Thoracic aorta endothelial cell (primary cell): ENCODE data around the genes C1orf185 and OSBPL9.

DNA sequence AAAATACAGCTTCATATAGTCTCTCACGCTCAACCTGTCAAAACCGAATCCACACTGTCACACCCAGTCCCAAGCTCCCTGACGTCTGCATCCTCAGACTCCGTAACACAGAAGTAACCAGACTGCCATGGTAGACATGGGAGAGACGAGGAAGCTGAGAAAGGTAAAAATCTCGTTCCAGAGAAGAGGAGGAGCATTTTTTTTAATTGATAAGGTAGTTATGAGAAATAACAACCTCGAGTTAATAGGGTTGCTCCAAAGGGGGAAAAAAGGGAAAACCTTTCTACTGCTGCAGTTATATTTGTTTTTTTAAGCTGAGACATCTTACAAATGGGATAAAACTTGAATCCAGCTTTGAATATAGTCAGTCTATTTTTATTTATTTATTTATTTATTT, 572 bp upstream of the FAF1 start:
- CAGE, long polyA plus RNA: no peak

DNA sequence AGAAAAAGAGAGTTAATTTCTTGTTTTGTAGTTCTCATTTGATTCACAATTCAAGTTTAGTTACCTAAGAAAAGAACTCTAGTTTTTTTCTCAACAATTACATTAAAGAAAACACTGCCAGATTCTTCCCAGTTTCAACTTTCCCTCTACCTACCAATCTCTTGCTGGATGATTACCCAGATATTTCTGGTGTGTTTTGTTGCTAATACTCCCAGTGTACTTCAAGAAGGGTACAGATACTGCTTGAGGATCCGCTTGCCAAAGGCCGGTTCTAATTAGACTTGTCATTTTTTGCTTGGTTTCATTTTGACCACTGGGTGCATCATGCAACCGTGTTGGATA, 2.8 kb upstream of the CDKN2C start:
- CAGE, long polyA plus RNA: no peak

DNA sequence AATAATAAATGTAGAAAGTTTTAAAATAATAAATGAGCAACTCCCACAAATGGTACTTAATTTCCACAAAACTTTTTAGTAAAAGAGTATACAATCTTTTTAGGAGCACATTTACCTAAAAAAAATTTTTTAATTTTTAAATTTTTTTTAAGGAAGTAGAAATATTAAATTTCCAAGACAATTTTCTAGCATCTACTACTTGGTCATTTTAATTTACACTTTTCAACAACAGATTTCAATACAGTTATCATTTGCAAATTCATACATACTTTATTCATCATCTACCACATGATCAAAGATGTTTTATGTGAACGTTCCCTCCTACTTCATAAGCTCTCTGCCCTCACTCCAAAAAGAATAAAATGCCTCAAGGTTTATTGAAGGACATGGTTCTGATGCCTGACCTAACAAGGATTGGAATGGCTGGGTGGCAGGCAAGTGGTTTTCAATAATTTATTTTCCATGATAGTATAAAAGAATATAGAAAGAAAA, 5.3 kb downstream of the CDKN2C start:
- CAGE, long polyA plus RNA: no peak

DNA sequence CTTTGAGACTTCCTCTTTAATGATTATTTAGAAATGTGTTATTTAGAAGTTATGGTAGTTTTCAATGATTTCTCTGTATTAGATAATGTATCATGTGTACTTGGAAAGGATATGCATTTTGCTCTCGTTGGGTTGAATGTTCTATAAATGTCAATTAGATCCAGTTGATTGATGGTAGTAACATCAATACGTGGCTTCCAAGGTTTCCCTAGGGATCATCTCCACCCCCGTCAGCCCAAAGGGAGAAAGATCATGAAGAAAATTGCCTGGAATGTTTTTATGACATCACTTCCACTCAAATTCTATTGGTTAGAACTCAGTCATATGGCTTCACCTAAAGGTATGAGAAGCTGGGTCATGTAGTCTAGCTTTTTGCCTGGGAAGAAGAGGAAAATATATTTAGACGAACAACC, at the start of gene C1orf185:
TSS of gene C1orf185 (plus strand) at position 319 of the 413 bp plus-strand sequence.
- CAGE, long polyA plus RNA: no peak

DNA sequence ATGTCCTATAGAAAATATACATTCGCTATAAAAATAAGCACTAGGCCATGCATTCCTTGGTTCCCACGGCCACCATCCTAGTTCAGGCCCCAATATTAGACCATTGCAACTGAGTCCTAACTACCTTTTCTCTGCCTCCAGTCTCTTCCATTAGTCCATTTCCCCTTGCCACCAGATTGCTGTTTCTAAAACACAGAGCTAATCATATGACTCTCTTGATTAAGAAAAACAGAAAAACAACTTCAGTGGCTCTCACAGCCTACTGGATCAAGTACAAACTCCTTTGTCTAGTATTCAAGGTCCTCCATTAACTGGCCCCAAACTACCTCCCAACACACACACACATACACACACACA, 20.4 kb upstream of the RNF11 start:
- CAGE, long polyA plus RNA: no peak

GRCh38 chr1:51288556-51288970, 41.8 kb downstream of the TTC39A start:
- CAGE, long polyA plus RNA: no peak

DNA sequence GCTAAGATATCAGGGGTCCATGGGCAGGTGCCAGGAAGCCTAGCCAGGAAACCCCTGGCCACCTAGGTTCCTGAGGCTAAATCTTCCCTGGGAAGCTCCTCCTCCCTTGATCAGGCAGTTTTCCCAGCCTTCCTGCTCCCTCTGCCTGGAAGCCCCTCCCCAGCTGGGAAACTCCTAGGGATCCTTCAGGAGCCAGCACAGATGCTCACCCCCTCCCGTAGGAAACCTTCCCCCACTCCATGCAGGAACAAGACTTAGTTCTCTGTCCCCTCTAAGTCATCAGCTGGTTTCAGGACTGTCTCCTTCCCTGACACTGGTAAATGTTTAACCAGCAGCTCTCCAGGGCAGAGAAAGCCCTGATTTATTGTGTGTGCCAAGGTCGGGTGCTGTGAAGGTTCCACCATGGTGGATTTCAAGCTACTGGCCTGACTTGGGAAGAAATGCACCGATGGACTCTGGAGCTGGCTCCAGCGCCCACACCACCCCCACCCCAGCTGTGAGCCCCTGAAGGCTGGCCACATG, 25.0 kb downstream of the TTC39A start:
- CAGE, long polyA plus RNA: no peak

DNA sequence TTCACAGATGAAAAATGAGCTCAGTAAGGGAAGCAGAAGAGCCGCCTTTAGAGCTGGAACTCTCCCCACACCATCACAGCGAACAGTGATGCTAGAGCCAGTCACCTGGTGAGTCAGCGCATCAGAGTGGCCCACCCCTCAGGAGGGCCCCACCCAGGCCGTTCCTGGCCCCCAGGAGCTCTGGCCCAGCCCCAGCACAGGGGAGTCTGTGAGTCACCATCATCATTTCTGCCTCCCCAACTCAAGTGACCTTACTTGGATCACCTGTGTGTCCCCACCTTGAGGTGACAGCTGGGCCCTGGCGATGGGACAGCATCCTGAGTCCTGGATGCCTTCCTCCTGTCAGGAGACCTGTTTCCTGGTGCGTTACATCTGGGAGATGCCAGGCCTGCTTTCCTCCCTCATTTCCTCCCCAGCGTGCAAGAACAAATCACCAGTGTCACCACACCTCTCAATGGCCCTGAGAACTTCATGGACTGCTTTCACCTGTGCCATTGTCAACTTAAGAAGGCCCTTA, 4.4 kb upstream of the TTC39A start:
- CAGE, long polyA plus RNA: no peak

- CAGE, long polyA plus RNA: no peak
These were observed 92.1 kb upstream of the TTC39A start for GRCh38 chr1:51422453-51422956.

- CAGE, long polyA plus RNA: no peak
These were observed 6.9 kb downstream of the EPS15 start for GRCh38 chr1:51512097-51512564.

DNA sequence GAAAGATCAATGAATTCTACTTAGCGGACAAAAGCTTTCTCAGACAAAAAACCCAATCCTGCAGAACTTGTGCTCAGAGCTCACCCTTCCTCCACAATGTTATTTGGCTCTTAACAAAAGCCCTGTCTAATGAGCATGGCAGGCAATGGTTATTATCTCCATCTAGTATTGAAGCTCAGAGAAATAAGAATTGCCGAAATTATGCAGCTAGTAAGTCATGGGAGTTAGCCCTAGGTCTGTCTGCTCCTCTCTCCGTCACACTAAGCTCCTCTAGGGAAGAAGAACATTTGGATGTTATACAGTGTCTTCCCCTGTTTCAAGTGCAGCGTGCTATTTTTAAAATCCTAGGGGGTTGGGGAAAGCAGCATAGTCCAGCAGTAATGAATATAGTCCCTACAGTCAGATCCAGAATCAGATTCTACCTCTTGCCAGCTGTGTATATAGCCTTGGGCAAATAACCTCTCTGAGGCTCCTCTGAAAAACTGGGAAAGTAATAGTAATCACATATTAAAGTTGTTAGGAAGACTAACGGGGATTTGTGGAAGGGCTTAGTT, 44.6 kb upstream of the OSBPL9 start:
- CAGE, long polyA plus RNA: no peak

- CAGE, long polyA plus RNA: no peak
These were observed at the start of gene OSBPL9 for GRCh38 chr1:51616744-51617221. OSBPL9 (plus strand) TSS chr1:51617092.

GRCh38 chr1:51690039-51690608, 73.2 kb downstream of the OSBPL9 start:
- CAGE, long polyA plus RNA: no peak

DNA sequence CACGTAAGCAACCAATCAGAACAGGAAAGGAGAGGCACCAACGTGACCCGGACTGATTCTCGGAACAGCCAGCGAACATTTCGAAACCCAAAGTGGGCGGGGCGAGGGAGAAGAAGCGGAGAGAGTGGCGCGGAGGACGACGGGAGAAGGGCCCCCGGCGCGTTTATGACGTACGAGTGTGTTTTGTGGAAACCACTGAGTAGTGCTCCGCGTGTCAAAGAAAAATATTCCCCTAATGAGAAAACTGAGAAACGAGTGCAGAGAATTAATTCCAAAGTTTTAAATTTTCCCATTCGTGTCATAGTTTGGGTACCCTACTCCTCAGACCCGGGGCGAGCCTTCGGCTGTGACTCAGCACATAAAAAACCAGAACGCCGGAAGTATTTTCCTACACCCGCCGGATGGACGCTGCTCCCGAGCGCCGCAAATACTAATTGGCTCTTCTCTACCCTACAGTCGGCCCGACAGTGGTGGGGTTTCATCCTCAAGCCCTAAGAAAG, 367 bp upstream of the NRDC start:
- CAGE, long polyA plus RNA: no peak

DNA sequence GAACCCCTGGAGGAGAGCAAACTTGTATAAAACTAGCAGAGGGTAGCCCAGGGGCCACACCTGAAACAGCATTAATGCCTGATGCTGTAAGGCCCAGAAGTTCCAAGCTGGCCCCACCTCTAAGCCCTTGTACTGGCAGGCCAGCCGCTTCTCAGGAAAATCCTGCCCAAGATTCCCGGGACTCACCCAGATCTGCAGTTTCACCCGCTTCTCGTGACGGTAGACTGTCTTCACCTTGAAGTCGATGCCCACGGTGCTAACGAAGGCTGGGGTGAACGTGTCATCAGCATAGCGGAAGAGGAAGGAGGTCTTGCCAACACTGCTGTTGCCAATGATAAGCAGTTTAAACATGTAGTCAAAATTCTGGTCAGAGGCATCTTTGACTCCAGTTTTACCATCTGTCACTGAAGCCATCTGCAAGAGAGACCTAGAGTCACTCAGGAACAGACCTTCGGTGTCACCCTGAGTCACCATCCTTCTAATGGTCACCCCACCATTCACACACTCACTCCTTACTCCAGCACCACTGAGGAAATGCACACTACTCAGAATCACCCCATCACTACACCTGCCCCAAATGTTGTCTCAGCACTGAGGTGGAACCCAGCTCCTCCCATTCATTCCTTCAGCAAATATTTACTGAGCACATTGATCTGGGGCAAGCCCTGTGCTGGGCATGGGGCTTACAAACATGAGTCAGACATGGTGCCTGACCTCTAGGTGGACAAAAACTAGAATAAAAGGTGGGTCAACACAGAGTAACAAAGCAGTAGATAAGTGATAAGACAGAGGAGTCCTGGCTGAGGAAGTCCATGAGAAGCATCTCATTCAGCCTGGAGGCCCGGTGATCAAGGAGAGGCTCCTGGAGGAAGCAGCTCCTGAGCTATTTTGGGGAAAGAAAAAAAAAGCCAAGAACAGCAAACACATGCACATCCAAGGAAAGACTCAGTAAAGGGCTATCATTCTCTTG, 13.5 kb downstream of the RAB3B start:
- CAGE, long polyA plus RNA: no peak

- CAGE, long polyA plus RNA: no peak
These were observed 15.1 kb upstream of the RAB3B start for GRCh38 chr1:52005619-52005958.

DNA sequence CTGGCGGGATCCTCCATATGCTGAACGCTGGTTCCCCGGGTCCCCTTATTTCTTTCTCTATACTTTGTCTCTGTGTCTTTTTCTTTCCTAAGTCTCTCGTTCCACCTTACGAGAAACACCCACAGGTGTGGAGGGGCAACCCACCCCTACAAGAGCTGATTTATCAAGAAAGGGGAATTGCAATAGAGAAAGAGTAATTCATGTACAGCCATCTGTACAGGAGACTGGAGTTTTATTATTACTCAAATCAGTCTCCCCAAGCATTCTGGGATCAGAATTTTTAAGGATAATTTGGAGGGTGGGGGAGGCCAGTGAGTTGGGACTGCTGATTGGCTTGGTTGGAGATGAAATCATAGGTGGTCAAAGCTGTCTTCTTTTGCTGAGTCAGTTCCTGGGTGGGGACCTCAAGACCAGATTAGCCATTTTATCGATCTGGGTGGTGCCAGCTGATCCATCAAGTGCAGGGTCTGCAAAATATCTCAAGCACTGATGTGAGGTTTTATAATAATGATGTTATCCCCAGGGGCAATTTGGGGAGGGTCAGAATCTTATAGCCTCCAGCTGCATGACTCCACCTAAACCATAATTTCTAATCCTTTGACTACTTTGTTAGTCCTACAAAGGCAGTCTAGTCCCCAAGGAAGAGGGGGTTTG, 16.7 kb upstream of the RAB3B start:
- CAGE, long polyA plus RNA: no peak

DNA sequence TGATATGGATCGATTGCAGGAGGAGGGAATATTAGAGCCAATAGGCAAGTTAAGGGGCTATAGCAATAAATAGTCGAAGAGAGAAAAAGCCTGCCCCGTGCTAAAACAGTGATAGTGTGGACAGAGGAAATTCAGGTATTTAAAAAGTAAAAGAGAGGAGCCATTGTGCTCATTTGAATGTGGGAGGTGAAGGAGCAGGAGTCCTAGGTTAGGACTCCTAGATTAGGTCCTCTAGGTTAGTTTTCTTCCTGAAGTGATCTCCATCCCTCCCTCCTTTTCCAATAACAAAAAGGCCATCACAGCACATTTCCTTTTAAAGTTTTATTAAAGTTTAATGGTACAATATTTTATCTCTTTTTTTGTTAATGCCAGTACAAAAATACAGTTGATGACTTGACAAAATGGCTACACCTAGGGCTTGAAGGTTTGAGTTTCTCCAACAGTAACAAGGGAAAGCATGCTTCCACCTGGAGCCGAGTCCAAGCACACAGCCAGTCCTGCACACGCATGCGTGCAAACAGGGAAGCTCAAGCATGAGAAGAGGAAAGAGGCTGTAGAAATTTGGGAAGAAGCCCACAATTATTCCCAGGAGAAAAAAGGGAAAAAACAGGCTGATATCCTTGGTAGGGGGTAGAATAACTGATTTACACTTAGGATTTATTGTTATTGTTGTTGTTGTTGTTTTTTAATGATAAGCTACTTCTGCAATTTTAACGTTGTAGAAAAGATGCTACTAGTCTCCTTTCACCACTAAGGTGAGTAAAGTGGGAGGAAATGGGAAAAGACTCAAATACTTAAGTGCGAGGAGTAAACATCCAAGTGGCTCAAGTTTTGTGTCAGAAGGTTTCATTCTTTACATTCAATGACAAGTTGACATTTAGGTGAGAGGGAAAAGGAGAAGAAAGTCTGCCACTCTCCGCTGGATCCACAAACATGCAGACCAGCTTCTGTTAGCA, 13.5 kb downstream of the KTI12 start:
- CAGE, long polyA plus RNA: no peak

DNA sequence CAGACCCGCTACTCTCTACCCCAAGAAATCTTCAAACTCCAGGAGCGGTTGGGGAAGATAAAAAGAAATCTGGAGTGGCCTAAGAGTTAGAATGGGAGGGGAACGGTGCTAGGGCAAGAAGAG, 312 bp downstream of the TXNDC12 start:
- CAGE, long polyA plus RNA: no peak

- CAGE, long polyA plus RNA: no peak
These were observed 17.1 kb downstream of the CC2D1B start for GRCh38 chr1:52348494-52349680.